ENCODE results near the genes PSEN1 and PAPLN.

- RRBS, 2 experiments: no CpG with 5 or more reads among the region's 7 CpGs
CAGE:
- cytosol, long polyA minus RNA: no peak
- cytosol, long polyA plus RNA: no peak
- long polyA plus RNA: no peak
- nucleus, long polyA minus RNA: start-site peak on the plus strand at chr14:71472213-71472280, 26 reads
- nucleus, long polyA plus RNA: no peak
Observed at GRCh38 chr14:71471506-71472344, 151.4 kb downstream of the SIPA1L1 start.

DNA sequence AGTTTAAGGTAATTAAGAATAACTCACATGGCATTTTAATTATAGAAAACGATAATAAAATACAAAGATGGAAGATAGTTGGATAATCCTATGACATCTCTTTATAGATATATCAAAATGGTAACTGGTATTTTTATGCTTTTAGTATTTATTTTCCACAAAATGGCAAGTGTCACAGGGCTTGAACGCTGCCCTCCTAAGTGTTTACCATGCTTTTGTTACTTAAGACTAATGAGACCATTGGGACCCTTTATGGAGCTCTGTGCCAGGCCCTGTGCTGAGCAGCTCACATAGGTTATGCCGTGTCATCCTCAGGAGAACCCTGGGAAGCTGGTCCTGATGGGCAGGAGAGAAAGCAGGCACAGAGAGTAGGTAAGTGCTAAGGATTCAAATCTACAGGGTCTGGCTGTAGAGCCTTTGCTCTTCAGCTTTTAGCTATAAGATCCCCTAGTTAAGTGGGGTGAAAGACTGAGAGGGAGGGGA, 161.6 kb downstream of the SIPA1L1 start:
- RRBS, 2 experiments: no CpG with 5 or more reads among the region's 3 CpGs
CAGE:
- cytosol, long polyA minus RNA: no peak
- cytosol, long polyA plus RNA: no peak
- long polyA plus RNA: no peak
- nucleus, long polyA minus RNA: no peak
- nucleus, long polyA plus RNA: no peak

DNA sequence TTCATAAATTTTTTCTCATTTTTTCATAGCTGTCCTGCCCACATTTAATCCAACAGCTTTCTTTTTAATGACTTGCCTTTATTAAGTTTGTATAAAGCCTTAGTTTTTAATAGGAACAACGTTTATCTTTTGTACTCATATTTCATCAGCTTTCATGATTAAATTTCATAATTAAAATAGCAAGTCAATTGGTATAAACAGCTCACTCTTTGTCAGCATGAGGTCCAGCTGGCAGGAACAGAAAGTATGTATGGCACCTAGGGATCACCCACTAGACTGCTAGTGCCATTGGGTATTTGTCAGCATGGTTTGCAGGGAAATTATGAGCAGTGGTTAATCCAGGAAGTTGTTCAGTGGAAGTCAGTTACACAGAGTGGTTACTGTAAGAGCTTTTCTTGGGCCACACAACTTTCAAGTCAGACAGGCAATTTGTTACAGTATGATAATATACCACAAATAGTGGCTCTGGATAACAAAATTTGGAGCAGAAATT, 271.6 kb downstream of the SIPA1L1 start:
- RRBS, 2 experiments: no CpG with 5 or more reads among the region's 1 CpG
CAGE:
- cytosol, long polyA minus RNA: no peak
- cytosol, long polyA plus RNA: no peak
- long polyA plus RNA: no peak
- nucleus, long polyA minus RNA: no peak
- nucleus, long polyA plus RNA: no peak

DNA sequence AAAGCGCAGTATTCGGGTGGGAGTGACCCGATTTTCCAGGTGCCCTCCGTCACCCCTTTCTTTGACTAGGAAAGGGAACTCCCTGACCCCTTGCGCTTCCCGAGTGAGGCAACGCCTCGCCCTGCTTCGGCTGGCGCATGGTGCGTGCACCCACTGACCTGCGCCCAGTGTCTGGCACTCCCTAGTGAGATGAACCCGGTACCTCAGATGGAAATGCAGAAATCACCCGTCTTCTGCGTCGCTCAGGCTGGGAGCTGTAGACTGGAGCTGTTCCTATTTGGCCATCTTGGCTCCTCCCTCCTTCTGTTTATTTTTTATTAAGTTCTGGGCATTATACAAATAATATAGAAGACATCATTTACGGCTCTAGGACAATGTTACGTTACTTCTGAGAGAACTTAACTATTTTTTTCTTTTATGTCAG, 49.8 kb downstream of the RGS6 start:
- RRBS, 2 experiments: no CpG with 5 or more reads among the region's 18 CpGs
CAGE:
- cytosol, long polyA minus RNA: no peak
- cytosol, long polyA plus RNA: no peak
- long polyA plus RNA: no peak
- nucleus, long polyA minus RNA: no peak
- nucleus, long polyA plus RNA: no peak

GRCh38 chr14:72451617-72451999, 442.3 kb downstream of the DPF3 start:
- RRBS, 2 experiments: no CpG with 5 or more reads among the region's 10 CpGs
CAGE:
- cytosol, long polyA minus RNA: no peak
- cytosol, long polyA plus RNA: no peak
- long polyA plus RNA: no peak
- nucleus, long polyA minus RNA: no peak
- nucleus, long polyA plus RNA: no peak

- RRBS, 2 experiments: no CpG with 5 or more reads among the region's 6 CpGs
CAGE:
- cytosol, long polyA minus RNA: no peak
- cytosol, long polyA plus RNA: no peak
- long polyA plus RNA: no peak
- nucleus, long polyA minus RNA: no peak
- nucleus, long polyA plus RNA: no peak
Observed at GRCh38 chr14:72519050-72519819, 374.7 kb downstream of the DPF3 start.

- RRBS, 2 experiments: no CpG with 5 or more reads among the region's 4 CpGs
CAGE:
- cytosol, long polyA minus RNA: no peak
- cytosol, long polyA plus RNA: no peak
- long polyA plus RNA: no peak
- nucleus, long polyA minus RNA: no peak
- nucleus, long polyA plus RNA: no peak
Observed at GRCh38 chr14:72683683-72684155, 210.2 kb downstream of the DPF3 start.

- RRBS, 2 experiments: no CpG with 5 or more reads among the region's 11 CpGs
CAGE:
- cytosol, long polyA minus RNA: no peak
- cytosol, long polyA plus RNA: no peak
- long polyA plus RNA: no peak
- nucleus, long polyA minus RNA: no peak
- nucleus, long polyA plus RNA: no peak
Observed at GRCh38 chr14:72715717-72716474, 178.0 kb downstream of the DPF3 start.

DNA sequence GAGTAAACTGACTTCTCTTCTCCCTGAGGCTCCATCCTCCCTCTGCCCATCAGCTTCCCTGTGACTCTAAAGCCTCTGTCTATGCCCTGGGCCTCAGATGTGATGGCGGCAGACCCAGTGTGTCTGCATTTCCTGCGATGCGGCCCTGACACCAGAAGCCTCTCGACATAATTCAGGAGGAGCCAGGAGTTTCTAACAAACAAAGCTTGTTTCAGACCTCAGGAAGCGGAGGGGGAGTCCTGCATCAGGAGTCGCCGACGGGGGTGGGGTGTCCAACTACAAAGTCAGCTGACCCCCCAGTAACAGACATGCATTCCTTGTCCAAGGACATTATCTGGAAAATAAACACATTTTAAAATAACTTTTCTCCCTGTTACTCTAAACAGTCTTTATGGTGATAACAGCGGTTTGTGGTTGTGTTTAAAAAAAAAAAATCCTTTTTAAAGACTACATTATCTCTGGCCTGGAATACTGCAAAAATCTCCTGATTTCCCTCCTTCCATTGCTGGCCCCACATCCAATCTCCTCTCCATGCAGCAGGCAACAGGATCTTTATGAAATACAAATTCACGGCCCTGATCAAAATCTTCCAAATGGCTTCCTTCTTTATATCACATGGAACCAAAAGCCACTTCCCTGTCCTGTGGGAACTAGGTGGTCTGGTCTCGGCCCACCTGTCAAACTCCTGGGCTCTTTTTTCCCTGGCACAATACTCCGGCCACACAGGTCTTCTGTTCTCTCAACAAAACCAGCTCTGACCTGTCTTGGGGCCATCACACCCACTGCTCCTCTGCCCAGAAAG, 167.3 kb downstream of the DPF3 start:
- RRBS, 2 experiments: no CpG with 5 or more reads among the region's 12 CpGs
CAGE:
- cytosol, long polyA minus RNA: no peak
- cytosol, long polyA plus RNA: no peak
- long polyA plus RNA: no peak
- nucleus, long polyA minus RNA: no peak
- nucleus, long polyA plus RNA: no peak

GRCh38 chr14:72891771-72892155, 2.1 kb downstream of the DPF3 start:
- RRBS, 2 experiments: 2 to 8% methylated on average over 2 of the region's 16 CpGs
CAGE:
- cytosol, long polyA minus RNA: no peak
- cytosol, long polyA plus RNA: no peak
- long polyA plus RNA: no peak
- nucleus, long polyA minus RNA: no peak
- nucleus, long polyA plus RNA: no peak

DNA sequence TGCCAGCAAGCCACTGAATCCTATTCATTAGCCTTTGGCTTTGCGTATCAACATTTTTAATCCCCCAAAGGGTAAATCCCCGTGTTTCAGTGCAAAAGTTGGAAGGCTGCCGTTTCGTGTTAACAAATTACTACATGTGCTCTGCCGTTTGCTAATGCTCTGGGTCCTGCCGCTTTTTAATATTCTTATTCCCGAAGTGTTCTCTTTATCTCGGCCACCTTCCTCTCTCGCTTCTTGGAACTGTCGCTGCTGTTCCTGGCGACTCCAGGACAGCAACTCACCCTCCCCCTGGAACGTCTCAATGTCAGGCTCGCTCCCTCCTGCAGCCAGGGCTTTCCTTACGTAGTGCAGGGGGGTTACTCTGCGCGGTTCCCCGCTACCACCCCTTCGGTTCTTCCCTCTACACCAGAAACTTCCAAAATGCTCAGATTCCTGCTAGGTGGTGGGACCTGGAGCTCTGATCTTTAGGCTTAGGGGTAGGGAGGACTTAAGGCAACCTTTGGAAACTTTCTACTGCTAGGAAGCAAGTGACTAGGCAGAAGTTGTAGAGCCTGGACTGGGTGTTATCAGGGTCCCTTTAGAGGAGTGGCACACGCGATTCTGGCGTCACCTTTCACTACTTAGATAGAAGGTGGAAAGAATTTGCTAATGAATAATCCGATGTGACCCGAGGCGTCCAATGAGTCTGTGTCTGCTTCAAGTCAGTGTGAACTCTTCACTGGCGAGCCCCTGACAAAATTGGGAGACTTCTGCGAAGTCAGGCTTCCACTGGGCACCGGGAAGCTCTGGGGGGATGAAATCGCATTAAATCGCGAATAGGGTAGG, 755 bp upstream of the DPF3 start:
- RRBS, 2 experiments: no CpG with 5 or more reads among the region's 30 CpGs
CAGE:
- cytosol, long polyA minus RNA: no peak
- cytosol, long polyA plus RNA: no peak
- long polyA plus RNA: no peak
- nucleus, long polyA minus RNA: no peak
- nucleus, long polyA plus RNA: no peak

DNA sequence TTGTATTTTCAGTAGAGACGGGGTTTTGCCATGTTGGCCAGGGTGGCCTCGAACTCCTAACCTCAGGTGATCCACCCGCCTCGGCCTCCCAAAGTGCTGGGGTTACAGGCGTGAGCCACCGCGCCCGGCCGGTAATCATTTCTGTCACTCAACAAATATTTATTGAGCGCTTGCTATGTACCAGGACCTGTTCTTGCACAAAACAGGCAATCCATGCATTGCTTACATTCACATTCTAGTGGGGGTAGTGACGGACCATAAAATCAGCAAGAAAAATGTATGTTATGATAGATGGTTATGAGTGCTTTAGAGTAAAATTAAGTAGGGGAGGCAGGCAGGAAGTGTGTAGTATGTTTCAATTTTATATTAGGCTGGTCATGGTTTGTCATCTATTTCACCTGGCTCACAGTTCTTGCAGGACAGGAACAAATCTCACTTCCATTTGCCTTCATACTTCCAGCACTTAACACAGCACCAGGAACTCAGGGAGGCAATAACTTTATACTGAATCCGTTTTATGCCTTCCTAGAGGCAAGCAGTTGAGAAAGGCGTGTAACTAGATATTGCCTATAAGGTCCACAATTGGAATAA, 910 bp upstream of the RBM25 start:
- RRBS, 2 experiments: no CpG with 5 or more reads among the region's 13 CpGs
CAGE:
- cytosol, long polyA minus RNA: no peak
- cytosol, long polyA plus RNA: no peak
- long polyA plus RNA: no peak
- nucleus, long polyA minus RNA: no peak
- nucleus, long polyA plus RNA: no peak

DNA sequence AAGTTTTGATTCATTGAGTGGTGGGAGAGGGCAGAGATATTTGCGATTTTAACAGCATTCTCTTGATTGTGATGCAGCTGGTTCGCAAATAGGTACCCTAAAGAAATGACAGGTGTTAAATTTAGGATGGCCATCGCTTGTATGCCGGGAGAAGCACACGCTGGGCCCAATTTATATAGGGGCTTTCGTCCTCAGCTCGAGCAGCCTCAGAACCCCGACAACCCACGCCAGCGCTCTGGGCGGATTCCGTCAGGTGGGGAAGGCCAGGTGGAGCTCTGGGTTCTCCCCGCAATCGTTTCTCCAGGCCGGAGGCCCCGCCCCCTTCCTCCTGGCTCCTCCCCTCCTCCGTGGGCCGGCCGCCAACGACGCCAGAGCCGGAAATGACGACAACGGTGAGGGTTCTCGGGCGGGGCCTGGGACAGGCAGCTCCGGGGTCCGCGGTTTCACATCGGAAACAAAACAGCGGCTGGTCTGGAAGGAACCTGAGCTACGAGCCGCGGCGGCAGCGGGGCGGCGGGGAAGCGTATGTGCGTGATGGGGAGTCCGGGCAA, at the start of gene PSEN1:
PSEN1 (plus strand) TSS at position 451 of the 551 bp plus-strand sequence.
- RRBS, 2 experiments: 2 to 3% methylated on average over 15 of the region's 41 CpGs
CAGE:
- cytosol, long polyA minus RNA: start-site peak on the plus strand centred at position 439 of the sequence, 37 bp wide, 35 reads
- cytosol, long polyA plus RNA: no peak
- long polyA plus RNA: start-site peak on the plus strand centred at position 413 of the sequence, 72 bp wide, 120 and 108 reads in 2 replicates
- nucleus, long polyA minus RNA: no peak
- nucleus, long polyA plus RNA: start-site peak on the plus strand centred at position 451 of the sequence, 53 bp wide, 55 and 93 reads in 2 replicates

DNA sequence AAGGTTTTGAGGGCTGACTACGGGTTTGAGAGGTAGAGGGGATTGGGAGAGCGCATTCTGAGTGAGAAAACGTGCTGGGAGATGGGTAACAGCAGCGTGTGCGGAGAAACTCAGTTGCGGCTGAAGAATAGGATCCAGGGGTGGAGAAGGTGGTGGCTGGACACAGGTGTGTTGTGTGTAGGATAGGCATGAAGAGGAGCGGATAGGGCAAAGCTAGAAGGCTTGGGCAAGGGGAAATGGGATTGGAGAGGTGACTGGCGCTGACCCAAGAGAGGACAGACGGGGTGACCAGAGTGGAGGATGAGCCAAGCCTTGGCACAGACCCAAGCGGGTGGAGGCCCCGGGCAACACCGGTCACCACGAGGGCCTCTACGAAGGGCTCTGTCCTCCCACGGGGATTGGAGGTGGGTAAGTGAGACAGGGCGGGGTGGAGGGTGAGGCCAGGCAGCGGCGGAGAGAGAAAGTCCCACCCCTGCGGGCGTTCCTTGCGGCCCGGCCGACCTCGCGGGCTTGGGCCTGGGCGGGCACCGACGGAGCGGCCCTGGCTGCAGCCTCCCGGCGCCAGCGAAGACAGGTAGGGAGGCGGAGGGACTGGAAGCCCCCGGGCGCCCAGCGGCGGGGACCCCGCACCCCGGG, at the start of gene PAPLN:
PAPLN (plus strand) TSS at position 488 of the 636 bp plus-strand sequence.
- RRBS, 2 experiments: 85 to 86% methylated on average over 14 of the region's 39 CpGs
CAGE:
- cytosol, long polyA minus RNA: no peak
- cytosol, long polyA plus RNA: no peak
- long polyA plus RNA: no peak
- nucleus, long polyA minus RNA: no peak
- nucleus, long polyA plus RNA: no peak

DNA sequence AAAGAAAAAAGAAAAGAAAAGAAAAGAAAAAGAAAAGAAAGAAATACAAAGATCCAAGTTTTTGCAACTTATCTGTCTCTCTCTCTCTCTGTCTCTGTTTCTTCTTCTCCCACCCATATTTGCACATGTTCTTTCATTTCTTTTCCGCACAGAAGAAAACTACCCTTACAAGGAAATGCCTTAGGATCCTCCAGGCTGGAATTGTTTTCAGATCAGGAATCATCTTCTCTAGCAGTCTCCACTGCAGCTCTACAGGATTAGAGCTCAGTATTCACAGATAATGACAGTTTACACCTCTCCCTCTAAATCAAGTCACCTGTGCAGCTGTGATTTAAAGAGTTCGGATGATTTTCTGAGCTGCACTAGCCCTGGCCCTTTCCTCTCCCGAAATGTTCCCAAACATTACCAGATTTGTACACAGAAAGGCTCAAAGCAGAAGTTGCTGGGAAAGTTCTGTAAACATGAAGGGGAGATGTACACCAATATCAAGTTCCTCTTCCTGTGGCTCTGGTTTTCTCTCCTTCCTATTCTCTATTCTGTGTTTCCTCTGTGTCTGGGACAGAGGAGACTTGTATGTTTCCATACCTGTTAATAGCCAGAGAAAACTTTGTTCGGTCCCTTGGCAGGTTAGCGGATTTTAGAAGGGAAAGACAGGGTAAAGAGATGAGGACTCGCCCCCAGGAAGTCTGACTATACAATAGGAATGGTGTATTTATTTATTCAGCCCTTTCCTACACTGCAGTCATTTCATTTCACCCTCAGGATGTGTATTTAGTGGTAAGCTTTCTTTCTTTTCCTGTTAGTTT, 7.4 kb upstream of the NUMB start:
- RRBS, 2 experiments: no CpG with 5 or more reads among the region's 6 CpGs
CAGE:
- cytosol, long polyA minus RNA: no peak
- cytosol, long polyA plus RNA: no peak
- long polyA plus RNA: no peak
- nucleus, long polyA minus RNA: no peak
- nucleus, long polyA plus RNA: no peak

- RRBS, 2 experiments: no CpG with 5 or more reads among the region's 9 CpGs
CAGE:
- cytosol, long polyA minus RNA: no peak
- cytosol, long polyA plus RNA: no peak
- long polyA plus RNA: no peak
- nucleus, long polyA minus RNA: no peak
- nucleus, long polyA plus RNA: no peak
Observed at GRCh38 chr14:73721318-73721778, 7.2 kb upstream of the PNMA1 start.

DNA sequence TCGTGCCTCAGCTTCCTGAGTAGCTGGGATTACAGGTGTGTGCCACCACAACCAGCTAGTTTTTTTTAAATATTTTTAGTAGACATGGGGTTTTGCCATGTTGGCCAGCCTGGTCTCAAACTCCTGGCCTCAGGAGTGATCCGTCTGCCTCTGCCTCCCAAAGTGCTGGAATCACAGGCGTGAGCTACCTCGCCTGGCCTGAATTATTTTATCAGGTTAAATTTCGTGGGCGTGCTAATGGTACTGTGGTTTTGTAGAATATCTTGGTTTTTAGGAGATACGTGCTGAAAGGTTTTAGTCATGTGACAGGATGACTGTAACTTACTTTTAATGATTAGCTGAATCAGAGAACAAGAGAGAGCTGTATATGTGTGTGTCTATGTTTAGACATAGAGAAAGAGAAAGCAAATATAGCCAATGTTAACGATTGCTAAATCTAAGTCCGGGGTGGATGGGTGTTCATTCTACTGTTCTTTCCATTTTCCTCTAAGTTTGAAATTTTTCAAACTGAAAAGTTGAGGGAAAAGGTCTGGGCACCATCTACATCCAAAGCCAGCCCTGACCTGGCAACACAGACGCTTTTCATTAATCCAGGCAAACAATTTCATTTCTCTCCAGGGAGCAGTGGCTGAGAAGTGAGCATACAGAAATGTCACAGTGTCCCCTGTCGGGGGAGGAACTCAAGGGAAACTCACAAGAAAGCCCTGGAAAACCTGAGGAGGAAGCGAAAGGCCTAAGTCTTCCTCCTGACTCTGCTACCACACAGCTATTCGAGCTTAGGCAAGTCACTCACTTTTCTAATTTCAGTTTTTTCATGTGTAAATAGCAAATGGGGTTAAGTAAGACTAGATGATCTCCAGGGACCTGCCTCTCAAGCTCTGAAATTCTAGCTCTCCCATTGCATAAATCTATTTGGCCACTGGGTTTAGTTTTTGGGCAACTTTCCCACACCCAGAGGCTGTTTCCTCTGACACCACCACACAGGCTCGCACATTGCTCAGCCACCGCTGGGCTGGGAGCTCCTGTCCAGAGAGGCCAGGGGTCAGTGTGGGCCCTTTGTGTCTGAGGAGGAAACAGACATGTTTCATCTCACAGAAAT, 9.4 kb upstream of the PNMA1 start:
- RRBS, 2 experiments: no CpG with 5 or more reads among the region's 15 CpGs
CAGE:
- cytosol, long polyA minus RNA: no peak
- cytosol, long polyA plus RNA: no peak
- long polyA plus RNA: no peak
- nucleus, long polyA minus RNA: no peak
- nucleus, long polyA plus RNA: no peak

GRCh38 chr14:73724352-73724666, 10.1 kb upstream of the PNMA1 start:
- RRBS, 2 experiments: no CpG with 5 or more reads among the region's 6 CpGs
CAGE:
- cytosol, long polyA minus RNA: no peak
- cytosol, long polyA plus RNA: no peak
- long polyA plus RNA: no peak
- nucleus, long polyA minus RNA: no peak
- nucleus, long polyA plus RNA: no peak

GRCh38 chr14:73730929-73731287, 16.7 kb upstream of the PNMA1 start:
- RRBS, 2 experiments: no CpG with 5 or more reads among the region's 4 CpGs
CAGE:
- cytosol, long polyA minus RNA: no peak
- cytosol, long polyA plus RNA: no peak
- long polyA plus RNA: no peak
- nucleus, long polyA minus RNA: no peak
- nucleus, long polyA plus RNA: no peak

DNA sequence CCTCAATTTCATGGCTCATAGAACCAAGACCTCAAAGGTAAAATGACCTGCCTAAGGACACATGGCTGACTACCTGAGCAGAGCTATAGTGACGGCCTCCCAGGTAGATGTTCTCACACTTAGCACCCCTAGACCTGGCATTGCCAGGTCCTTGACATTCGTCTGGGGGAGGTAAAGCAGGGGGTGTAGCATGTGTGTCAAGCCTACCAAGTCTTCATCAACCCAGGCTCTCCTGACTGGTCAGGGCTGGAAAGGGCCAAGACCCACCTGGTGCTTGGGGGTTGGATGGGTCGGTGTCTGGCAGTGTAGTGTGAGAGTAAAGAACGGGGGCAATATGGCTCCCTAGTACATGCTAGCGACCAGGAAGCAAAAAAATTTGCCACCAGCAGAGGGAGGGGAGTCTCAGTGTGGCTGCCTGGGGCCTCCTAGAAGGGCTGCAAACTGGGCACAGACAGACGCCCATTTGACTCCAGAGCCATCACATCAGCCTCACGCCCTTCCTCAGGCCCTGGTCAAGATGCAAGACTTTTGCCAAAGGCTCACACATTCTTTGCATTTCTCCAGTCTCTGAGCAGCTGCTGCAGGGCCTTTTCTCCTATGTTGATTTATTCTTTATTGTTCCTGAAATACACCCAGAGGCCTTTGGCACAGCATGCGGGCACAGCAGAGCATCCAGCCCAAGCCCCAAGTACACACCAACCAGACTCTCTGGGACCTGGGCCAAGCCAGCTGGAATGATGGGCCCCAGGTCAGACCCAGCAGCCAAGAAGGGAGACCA, 7.7 kb downstream of the MIDEAS start:
- RRBS, 2 experiments: no CpG with 5 or more reads among the region's 8 CpGs
CAGE:
- cytosol, long polyA minus RNA: no peak
- cytosol, long polyA plus RNA: no peak
- long polyA plus RNA: no peak
- nucleus, long polyA minus RNA: no peak
- nucleus, long polyA plus RNA: no peak